ENCODE measurements around the genes NUAK1 and ISCU.

GRCh38 chr12:105478000-105478265 is 147.4 kb downstream of the C12orf75 start:
- PRO-cap, 3 experiments = no peak in any of the 3 experiments
- RAMPAGE, long total RNA = no peak

DNA sequence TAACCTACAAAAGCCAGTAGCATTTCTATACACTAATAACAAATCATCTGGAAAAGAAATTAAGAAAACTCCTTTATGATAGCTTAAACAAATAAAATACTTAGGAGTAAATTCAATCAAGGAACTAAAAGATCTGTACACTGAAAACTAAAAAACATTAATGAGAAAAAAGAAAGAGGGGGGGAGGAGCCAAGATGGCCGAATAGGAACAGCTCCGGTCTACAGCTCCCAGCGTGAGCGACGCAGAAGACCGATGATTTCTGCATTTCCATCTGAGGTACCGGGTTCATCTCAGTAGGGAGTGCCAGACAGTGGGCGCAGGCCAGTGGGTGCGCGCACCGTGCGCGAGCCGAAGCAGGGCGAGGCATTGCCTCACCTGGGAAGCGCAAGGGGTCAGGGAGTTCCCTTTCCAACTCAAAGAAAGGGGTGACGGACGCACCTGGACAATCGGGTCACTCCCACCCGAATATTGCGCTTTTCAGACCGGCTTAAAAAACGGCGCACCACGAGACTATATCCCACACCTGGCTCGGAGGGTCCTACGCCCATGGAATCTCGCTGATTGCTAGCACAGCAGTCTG is 297.7 kb downstream of the C12orf75 start:
- PRO-cap, 3 experiments = no peak in any of the 3 experiments
- RAMPAGE, long total RNA = no peak

DNA sequence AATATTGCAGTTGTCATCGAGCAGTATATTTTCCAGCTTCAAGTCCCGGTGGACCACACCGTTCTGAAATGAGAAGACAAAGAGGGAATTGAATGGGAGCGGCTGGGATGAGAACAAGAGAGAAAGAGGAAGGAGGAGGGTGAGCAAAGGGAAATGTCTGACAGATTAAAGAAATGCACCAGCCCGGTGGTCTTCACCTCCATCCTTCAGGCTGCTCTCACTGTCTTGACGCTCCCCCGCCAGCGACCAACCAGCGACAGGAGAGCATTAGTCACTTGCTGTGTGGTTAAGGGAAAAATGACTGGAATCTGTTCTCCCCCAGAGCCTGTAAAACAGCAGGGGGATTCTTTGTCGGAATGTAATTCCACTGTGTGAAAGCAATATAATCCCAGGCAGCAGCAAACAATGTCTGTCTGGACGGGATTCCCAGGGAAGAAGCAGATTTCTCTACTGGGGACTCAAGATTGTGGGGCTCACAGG is 54.8 kb downstream of the NUAK1 start:
- PRO-cap, 3 experiments = no peak in any of the 3 experiments
- RAMPAGE, long total RNA = no peak

DNA sequence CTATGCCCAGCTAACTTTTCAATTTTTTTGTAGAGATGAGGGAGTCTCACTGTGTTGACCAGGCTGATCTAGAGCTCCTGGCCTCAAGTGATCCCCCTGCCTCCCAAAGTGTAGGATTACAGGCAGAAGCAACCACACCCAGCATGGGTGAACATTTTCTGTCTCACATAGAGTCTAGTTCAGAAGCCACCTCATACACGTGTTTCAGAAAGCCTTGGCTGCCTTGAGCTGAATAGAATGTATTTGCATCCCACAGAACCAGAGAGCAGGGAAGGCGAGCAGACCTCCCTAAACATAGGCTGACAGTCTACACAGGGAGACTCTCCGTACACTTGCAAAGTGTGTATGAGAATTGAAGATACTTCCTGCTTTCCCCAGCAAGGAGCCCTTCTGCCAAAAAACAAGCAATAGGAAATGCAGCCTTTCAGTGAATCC is 11.4 kb downstream of the NUAK1 start:
- PRO-cap, 3 experiments = no peak in any of the 3 experiments
- RAMPAGE, long total RNA = no peak

DNA sequence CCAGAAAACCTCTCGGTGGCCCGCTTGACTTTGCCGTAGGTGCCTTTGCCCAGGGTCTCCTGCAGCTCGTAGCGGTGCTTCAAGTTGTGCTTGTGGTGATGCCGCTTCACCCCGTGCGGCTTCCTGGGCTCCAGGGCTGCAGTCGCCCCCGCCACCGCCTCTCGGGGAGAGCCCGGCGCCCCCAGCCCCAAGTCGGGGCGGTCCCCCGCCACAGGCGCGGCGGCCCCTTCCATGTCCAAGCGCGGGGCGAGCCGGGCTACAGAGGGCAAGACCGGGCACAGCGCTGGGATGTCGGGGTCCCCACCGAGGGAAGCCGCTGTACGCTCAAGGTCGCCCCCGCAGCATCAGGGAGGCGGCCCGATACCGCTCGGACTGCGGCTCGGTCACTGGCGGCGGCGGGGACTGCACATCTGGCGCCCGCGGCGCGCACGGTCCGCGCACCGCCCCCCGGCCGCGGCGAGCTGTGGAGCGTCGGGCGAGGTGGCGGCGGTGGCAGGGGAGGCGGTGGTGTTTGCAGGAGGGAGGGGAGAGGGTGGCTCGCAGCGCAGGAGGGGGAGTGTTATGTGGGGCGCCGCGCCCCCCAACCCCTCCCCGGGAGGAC is at the start of gene NUAK1:
NUAK1 (minus strand) TSS at position 534 of the 601 bp plus-strand sequence.
- PRO-cap, 3 experiments = peak in 2 of 3 experiments; most common plus-strand start position 454 of the sequence (in 1); most common minus-strand start position 404 of the sequence (in 2)
- RAMPAGE, long total RNA = no peak

- PRO-cap, 3 experiments = peak in 1 of 3 experiments; most common plus-strand start chr12:106148110 (in 1); most common minus-strand start chr12:106148056 (in 1)
- RAMPAGE, long total RNA = no peak
These were observed 9.2 kb upstream of the NUAK1 start for GRCh38 chr12:106147656-106148617.

DNA sequence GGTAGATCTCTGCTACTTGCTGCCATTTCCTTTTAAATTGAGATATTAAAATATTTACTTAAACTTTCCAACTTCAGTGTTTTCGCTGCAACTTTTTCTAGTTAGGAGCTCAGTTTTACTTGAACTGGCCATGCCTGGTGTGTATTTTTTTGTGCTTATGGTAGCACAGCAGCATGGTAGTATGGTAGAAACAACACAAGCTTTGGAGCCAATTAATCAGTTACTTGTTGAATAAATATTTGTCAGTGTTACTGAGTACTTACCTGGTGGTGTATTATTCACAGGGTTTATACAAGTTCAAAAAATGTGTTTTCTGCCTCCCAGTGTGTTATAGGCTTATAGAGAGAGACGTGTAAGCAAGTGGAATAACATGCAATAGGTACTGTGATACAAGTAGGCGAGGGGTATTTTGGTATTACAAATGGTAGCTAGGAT is 3.0 kb downstream of the POLR3B start:
- PRO-cap, 3 experiments = no peak in any of the 3 experiments
- RAMPAGE, long total RNA = no peak

DNA sequence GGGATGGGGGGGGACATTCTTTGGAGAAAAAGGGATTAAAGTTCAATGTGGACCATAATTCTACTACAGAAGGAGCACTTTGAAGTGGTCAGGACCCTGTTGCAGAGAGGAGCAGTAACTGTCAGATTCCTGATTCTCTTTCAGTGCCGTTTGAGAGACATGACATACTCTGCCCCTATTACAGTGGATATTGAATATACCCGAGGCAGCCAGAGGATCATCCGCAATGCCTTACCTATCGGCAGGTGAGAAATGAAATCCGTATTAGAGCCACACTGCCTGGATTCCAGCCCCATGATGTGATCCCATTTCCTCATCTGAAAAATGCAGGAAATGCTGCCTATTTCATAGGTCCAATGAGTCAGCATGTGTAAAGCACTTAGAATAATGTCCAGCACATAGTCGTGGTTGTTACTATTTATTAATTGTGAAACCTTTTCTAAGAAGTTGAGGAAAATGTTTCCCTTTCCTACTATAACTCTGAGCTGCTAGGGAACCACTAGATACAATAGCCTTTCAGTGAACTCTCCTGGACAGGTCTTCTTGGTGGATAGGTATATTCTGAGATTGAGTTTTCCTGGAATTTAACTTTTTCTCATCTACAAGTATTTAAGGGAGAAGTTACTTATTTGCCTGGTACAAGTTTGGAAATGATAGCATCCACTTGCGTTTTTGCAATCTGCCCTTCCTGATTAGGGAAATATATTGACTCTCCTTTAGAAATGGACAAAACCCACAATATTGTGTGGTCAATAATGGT is 12.1 kb downstream of the POLR3B start:
- PRO-cap, 3 experiments = no peak in any of the 3 experiments
- RAMPAGE, long total RNA = no peak

DNA sequence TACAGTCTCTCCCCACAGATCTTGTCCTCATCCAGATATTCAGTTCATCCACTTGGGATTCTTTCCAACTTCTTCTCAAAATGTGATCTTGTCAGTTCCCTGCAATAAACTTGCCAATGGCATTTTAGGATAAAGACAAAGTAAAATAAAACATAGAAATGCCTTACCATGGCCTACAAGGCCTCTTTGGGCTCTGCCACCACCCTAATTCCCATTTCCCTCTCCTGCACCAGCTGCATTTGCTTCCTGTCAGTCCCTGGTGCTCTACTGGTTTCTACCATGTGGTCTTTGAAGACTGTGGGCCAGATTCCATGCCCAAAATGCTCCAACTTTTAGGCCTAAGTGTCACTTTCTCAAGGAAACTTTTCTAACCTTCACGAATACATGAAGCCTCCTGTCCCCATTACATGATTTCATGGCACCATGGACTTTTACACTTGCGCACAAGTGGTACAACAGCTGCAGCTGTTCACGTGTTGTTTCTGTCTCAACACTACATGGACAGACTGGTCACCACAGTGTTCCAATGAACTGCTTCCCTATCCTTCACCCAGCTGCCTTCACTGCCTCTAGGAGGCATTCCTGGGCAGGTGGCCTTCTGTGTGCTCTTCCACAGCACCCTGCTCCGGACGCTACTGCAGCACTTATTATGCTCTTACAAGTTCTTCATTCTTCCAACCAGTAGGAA is 1.7 kb downstream of the MTERF2 start:
- PRO-cap, 3 experiments = no peak in any of the 3 experiments
- RAMPAGE, long total RNA = no peak

GRCh38 chr12:107042545-107043178 is 50.7 kb downstream of the CRY1 start:
- PRO-cap, 3 experiments = no peak in any of the 3 experiments
- RAMPAGE, long total RNA = no peak

DNA sequence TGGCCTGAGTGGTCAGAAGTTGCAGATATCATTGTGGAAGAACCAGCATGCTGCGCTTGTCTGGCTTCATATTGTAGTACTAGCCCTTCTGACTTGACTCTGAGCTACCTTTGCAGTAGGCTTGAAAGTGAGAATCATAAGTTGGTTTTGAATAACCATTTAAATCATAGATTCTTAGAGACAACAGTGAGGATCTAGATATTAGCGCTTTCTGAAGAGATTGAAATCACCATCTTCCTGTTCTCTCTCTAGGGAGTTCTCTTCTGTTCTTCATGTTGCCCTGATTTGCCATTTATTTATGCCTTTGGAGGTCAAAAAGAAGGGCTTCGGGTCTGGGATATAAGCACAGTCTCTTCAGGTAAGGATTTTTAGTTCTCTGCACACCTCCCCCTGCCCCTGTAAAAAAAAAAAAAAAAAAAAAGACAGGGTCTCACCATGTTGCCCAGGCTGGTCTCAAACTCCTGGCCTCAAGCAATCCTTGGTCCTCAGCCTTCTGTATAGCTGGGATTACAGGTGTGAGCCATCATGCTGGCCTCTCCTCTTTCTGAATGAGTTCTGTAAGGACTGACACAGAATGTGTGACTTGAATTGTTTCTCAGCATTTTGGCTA is 24.7 kb downstream of the PWP1 start:
- PRO-cap, 3 experiments = no peak in any of the 3 experiments
- RAMPAGE, long total RNA = no peak

GRCh38 chr12:108288766-108289621 is 50.1 kb downstream of the CMKLR1 start:
- PRO-cap, 3 experiments = no peak in any of the 3 experiments
- RAMPAGE, long total RNA = no peak

DNA sequence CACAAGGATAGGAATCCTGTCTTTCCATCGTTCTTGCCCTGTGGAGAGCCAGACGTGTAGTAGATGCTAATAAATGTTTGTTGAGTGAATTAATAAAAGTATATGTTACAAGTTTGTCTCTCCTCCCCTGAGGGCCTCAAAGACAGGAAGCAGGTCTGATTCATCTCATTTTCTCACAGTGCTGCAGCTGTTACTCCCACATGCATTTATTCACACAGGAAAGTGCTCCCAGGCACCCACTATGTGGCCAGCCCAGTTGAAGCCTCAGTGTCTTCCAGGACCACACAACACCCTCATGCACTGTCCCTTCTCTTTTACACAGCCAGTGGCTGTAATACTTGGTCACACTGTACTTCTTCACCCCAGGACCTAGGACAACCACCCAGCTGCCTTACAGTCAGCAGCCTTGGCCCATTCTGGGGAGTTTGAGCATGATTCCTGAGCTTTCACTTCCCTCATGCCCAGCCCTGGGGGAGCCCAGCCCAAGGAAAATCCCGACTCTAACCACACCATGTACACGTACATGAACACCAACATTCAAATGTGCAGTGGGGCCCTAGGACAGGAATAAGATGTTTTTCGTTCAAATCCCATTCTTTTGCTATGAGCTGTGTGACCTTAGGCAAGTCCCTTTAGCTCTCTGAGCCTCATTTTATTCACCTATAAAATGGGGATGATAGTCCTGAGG is 4.8 kb downstream of the CMKLR1 start:
- PRO-cap, 3 experiments = no peak in any of the 3 experiments
- RAMPAGE, long total RNA = no peak

DNA sequence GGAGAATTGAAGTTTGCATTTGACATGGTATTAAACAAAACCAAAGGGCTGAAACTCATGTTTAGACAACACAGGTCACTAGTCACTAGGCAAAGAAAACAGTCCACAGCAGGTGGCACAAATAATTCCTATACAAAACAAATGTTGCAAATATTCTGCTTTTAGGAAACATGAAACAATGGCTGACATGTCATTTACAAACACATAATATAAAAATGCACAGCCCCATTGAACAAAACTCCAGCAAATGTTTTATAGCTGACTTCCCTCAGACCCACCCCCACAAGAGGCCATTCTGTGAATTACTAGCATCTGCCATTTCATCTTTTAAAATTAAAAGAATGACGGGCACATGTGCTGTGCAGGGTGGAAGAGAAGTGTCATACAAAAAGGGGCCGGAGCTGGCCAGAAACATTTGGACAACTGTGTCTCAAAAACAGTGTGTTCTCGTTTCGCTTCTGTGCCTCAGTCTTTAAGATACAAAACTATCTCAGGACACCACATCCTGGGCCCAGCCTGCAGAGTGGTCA is 7.7 kb downstream of the FICD start:
- PRO-cap, 3 experiments = no peak in any of the 3 experiments
- RAMPAGE, long total RNA = no peak

GRCh38 chr12:108561747-108562782 is at the start of gene ISCU:
Gene ISCU, plus strand, starts transcription at chr12:108562596.
- PRO-cap, 3 experiments = peak in 3 of 3 experiments; most common plus-strand start chr12:108562596 (in 1); most common minus-strand start chr12:108562401 (in 1)
- RAMPAGE, long total RNA = no peak

GRCh38 chr12:108636439-108636805 is 2.7 kb upstream of the SELPLG start:
- PRO-cap, 3 experiments = no peak in any of the 3 experiments
- RAMPAGE, long total RNA = no peak

- PRO-cap, 3 experiments = no peak in any of the 3 experiments
- RAMPAGE, long total RNA = no peak
These were observed 11.5 kb upstream of the SELPLG start for GRCh38 chr12:108645039-108645833.

DNA sequence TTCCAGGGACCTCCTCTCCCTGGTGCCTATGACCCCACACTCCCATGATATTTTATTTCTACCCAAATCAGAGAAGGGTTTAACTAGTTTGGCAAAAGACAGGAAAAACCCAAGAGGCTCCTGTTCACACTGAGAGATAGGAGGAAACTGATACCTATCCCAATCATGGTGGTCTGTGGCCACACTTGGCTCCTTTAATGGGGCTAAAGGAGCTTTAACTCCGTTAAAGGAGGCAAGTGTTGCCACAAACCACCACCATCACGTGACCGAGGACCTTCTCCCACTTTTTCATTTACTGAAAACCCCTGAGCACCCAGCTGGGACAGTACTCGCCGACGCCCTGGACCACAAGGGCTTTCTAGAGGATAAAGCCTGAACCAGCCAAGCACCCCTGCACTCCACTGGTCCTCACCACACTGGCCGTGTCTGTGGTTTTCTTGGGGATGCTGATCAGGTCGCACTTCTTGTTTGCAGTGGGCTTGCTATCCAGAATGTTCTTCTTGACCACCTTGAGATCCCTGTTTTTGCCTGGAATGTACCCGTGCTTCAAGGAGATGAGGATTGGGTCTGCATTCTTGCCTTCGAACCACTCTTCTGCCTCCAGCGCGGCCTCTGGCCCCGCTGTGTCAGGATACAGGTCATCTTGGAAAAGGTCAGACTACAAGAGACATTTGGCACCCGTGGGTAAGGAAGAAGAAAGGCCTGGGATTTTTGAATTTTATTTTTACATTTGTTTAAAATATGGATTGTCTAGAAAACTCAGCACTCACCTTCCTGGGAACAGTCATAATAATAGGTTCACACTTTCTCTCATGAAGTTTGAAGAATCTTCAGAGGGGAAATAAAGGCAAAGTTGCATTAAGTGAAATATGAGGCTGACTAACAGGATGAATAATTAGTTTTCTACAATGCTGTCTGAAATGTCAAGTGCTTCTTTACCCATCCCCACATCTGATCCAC is 14.8 kb upstream of the SELPLG start:
- PRO-cap, 3 experiments = no peak in any of the 3 experiments
- RAMPAGE, long total RNA = no peak

GRCh38 chr12:108652184-108652623 is 18.5 kb upstream of the SELPLG start:
- PRO-cap, 3 experiments = no peak in any of the 3 experiments
- RAMPAGE, long total RNA = no peak

GRCh38 chr12:108701691-108702805 is 29.3 kb downstream of the CORO1C start:
- PRO-cap, 3 experiments = no peak in any of the 3 experiments
- RAMPAGE, long total RNA = no peak